Colonic mucosa (tissue), 1 donor: ENCODE data around the gene TMC8.

GRCh38 chr17:77235288-77235887 is 45.9 kb upstream of the SEPTIN9 start:
- PRO-cap: unidirectional peak, minus-strand start at chr17:77235539

GRCh38 chr17:77316127-77316885 is 35.0 kb downstream of the SEPTIN9 start:
- PRO-cap: no peak

- PRO-cap: no peak
Observed at GRCh38 chr17:77375033-77375438, 93.7 kb downstream of the SEPTIN9 start.

DNA sequence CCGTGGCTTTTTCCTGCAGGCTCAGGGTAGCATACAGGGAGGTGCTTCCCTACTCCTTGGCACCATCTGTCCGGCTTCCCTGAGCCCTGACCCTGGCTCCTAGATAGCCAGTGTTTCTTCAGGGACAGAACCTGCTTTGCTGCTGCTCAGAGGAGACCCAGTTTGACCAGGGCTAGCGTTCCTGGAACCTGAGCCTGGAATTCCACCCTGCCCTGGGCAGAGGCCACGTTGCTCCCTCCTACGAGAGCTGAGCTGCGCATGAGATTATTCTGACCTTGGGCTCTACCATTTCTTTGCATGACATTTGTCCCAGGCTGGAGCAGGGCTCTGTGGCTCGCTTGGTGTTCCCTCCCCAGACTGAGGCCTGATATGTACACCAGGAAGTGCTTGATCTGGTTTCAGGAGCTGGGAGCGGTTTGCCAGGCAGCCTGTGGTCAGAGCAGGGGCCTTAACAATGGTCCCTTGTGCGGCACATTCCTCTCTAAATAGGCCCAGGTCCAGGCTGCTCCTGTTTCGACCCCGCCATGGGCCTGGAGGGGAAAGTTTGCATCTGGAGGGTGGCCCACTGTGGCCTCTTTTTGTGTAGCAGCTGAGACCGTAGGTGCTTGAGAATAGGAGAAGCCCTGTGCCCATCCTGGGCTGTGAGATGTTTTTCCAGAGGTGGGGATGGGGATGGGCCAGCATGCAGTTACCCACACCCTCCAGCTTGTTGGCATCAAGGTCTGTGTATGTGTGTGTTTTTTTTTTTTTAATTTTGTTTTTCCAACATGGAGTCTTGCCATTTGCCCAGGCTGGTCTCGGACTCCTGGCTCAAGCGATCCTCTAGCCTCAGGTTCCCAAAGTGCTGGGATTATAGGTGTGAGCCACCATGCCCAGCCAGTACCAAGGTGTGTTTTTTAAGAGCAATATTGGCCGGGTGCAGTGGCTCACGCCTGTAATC is 113.3 kb downstream of the SEPTIN9 start:
- PRO-cap: no peak

DNA sequence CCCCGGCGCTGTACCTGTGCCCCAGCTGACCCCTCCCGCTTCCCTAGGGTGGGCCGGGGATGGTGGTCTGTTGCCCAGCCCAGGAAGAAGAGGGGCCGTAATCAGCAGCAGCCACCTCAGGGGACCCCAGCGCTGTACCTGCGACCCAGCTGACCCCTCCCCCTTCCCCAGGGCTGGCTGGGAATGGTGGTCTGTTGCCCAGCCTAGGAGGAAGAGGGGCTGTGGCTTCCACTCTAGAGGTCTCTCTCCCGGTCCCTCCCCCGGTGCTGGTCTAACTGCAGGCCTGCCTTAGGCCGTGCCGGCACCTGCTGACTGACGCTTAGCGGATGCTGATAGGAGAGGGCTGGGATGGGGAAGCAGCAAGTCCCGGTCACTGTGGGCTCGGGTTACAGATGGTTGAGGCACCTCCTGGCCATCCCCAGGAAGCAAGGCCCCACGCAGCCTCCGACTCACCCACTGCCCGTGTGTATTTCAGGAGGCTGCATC is 138.1 kb downstream of the SEPTIN9 start:
- PRO-cap: no peak

DNA sequence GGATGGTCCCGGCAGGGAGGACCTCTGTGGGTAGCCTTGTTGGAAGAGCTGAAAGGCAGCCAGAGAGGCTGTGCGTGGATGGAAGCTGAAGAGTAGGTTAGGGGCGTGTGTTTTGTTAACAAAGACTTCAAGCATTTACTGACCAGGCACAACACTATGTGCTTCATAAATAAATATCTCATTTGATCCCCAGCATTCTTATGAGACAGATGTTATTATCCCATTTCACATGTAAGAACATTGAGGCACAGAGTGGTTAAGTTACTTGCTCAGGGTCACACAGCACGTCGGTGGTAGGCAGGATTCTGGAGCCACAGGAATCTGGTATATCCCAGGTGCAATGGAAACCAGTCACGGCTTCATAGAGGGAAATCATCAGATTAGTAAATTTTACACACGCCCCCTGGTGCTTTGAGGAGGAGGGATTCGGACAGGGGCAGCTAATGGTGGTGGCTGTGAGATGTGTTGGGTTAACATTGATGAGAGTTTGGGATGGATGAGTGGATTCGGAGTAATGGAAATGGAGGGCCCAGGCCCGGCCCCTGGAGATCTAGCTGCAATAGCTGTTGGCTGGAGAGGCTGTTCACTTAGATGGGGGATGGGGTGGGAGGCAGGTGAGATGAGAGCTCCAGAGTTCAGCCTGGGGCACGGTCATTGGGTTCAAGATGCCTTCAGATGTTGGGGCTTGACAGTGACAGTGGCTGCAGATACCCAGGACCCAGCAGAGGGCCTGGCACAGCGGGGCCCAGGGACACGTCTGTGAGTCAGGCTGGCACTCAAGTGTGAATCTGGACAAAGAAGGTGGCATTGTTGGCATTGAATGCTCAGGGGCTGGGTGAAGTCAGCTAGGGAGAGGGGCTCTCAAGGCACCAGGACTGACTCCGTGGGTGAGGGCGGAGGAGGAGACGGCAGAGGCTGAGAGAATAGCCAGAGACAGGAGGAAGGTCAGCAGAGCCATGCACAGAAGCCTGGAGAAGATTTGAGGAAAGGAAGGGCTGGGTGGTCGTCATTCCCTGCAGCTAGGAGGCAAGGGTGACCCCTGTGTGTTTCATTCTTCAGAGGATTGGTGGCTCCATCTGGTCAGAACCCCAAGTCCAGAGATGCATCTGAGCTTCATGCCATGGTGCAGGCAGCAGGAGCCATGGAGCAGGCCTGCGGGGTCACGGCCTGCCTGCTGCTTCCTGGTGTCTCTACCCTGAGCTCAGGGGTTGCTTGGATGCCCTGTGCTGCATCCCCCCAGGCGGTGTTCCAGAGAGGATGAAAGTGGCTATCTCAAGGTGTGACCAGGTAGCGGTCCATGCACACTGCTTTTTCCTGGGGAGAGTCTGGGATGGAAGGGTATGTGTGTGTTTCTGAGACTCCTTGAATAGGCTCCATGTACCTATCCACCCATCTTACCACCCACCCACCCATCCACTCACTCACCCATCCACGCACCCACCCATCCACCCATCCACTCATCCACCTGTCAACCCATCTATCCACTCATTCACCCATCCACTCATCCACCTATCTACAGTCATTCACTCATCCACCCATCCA is 187.6 kb downstream of the SEPTIN9 start:
- PRO-cap: no peak

- PRO-cap: no peak
Observed at GRCh38 chr17:77471667-77472540, 190.6 kb downstream of the SEPTIN9 start.

DNA sequence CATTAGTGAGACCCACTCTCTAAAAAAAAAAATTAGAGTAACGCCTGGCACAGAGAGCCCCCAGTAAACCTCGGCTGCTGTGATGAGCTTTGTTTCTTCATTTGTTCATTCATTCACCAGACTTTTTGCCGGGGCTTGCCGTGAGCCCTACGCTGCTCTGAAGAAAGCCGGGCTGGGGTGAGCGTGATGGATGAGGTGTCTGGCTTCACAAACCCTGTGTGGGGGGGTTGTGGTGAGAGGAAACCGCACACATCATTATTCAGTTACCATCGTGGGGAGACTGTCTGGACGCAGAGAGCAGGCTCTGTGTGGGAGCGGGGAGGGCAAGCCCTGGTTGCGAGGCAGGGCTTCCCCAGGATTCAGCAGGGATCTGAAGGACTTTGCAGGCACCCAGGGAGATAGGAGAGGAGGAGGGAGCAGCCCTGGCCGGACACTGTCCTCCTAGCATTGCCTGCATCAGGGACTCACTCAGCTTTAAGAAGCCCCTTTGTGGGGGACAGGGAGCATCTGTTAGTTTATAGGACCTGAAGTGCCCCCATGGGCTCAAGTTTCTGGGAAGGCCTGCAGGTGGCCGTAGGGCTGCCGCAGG is 193.8 kb downstream of the SEPTIN9 start:
- PRO-cap: no peak

GRCh38 chr17:77479364-77480450 is 198.4 kb downstream of the SEPTIN9 start:
- PRO-cap: no peak

DNA sequence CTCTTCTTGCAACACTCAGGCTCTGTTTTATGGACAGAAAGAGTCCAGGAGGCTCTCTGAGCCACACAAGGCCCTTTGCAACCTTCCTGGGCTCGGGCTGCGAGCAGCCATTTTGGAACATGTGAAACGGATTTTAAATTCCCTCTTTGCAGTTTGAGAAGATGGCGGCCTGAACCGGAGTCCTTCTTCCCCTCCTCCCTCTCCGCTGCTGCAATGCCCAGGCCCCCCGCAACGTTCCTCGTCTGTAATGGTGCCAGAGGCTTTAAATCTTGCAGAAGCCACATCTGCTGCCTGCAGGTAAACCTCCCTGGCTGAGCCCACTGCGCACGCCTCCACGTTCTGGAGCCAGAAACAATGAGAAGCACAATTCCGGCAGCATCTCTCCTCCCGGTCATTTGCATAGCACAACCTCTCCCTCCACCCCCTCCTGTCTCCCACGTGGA is 245.6 kb downstream of the SEPTIN9 start:
- PRO-cap: unidirectional peak, plus-strand start at position 159 of the sequence

DNA sequence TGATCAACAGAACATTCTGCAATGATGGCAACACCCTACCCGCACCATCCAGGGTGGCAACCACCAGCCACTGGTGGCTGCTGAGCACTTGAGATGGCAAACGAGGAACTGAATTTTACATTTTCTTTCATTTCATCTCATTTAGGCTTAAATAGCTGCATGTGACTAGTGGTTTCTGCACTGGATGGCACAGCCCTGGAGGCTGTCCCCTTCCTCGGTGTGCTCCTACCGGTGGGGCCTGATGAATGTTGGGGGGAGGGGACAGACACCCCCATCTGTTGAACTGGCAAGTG is 224.5 kb upstream of the TNRC6C start:
- PRO-cap: unidirectional peak, plus-strand start at position 96 of the sequence

- PRO-cap: no peak
Observed at GRCh38 chr17:77802598-77803436, 155.7 kb upstream of the TNRC6C start.

DNA sequence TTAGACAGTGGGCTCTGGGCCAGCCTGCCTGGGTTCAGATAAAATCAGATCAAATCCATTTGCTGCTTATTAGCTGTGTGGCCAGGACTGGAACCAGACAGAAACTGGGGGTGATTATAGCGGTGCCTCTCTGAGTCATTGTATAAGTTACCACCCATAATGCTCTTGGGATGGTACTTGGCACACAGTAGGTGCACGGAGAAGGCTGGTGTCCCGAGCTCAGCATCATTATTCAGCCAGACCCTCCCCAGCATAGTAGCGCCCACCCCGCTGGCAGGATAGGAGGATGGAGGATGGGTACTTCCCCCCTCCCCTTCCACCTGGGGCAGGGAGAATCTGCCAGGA is 77.7 kb upstream of the TNRC6C start:
- PRO-cap: no peak

- PRO-cap: bidirectional peak, plus-strand start at chr17:77958703, minus-strand start at chr17:77958442
Observed at GRCh38 chr17:77958352-77958548, 253 bp upstream of the TNRC6C start.

DNA sequence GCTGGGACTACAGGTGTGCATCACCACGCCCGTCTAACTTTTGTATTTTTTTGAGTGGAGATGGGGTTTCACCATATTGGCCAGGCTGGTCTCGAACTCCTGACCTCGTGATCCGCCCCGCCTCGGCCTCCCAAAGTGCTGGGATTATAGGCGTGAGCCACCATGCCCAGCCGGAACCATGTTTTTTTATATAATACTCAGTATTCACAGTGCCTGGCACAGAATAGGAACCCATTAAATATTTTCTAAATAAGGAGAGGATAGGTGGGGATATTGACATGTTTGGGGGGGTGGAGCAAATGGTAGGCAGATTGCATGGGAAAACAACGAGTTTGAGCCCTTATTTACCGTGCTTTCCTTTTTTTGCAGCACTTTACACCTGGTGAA is 59.7 kb downstream of the TNRC6C start:
- PRO-cap: no peak

GRCh38 chr17:78110762-78112040 is 17.4 kb downstream of the TMC6 start:
- PRO-cap: no peak

- PRO-cap: bidirectional peak, plus-strand start at chr17:78130779, minus-strand start at chr17:78130647
Observed at GRCh38 chr17:78130525-78131153, at the start of gene TMC8. TSS of gene TMC8 (plus strand) at chr17:78130771.

DNA sequence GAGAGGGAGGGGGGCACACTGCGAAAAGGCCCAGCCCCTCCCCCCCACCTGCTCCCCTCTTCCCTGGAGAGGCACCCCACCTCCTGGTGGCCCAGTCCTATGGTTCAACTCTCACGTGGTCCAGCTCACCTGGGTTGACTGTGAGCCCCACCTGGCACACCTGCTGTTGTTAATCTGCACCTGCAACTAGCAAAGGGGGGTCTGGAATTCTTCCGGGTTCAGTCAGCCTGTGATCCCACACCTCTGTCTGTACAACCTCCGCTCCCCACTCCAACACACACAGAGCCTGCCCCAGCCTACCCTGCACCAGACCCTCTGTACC is 1.9 kb upstream of the SYNGR2 start:
- PRO-cap: no peak

DNA sequence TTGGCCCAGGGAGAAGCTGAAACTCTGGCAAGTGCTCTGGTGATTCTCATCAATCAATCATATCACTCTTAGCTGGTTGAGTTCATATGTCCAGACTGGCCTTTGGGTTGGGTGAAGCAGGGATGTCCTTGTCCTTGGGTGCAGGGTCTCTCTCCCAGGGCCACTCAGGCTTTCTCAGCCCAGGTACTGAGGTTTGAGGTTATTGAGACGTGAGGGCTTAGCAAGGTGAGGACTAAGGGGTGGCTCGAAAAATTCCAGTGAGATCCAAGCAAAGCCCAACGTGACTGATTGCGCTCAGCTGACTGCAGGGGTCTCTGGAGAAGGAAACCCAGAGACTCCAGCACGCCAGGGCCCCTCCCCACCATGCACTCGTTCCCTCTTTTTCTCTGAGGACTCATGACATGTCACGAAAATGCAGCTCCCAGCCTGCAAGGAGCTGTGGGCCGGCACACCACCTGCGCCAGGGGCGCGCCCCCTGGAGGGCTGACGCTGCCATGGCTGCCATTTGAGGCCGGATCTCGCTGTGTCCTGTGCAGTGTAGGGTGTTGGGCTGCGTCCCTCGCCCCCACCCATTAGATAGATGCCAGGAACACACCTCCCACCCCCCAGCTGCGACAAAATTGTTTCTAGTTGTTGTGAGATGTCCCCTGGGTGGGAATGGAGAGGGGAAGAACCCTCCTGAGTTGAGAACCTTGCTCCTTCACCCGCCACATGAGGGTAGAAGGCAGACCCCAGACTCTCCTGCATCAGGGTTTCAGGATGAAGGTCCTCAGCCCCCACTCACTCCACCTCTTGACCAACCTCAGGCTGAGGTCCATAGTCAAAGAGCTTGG is 8.1 kb downstream of the SYNGR2 start:
- PRO-cap: no peak

DNA sequence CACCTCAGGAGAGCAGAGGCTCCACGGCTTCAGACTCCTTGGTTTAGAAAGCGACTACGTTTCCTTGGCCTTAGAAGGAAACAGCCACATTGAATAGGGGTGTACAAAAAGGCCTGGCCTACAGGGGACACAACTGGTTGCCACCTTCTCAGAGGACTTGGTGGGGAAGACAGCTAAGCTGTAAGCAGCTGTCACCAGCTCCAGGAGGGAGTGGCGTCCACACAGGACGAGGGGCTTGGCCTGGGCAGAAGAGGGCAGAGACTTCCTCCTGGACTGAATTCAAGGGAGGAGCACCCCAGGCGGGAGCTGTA is 569 bp downstream of the TK1 start:
- PRO-cap: bidirectional peak, plus-strand start at position 276 of the sequence, minus-strand start at position 212 of the sequence; unidirectional peak, plus-strand start at position 276 of the sequence